Fallopian tube (tissue), 1 donor: ENCODE measurements around the genes LDLRAD3, RAG1 and API5.

GRCh38 chr11:35682872-35683292 is 20.3 kb downstream of the TRIM44 start:
- PRO-cap = no peak

DNA sequence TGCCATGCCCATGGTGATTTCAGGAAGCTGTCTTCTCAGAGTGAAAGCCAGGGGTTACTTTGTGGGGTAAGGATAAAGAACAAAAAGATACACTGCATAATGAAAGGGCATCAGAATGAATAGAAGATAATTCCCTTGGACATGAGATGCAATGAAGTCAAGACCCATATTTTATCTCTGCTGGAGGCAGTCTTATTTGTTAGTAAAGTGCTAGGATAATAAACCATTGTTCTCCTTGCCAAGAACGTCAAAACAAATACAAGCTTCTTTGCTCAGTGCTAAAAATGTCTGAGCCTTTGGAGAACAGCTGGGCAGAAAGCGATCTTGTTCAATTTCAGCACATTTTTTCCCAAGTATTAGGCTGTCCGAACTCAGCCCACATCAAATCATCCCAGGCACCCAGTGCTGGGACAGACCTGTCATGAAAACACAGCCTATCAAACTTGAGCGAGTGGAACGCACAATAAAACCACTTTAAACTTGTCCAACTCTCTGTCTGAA is 38.0 kb upstream of the LDLRAD3 start:
- PRO-cap = no peak

DNA sequence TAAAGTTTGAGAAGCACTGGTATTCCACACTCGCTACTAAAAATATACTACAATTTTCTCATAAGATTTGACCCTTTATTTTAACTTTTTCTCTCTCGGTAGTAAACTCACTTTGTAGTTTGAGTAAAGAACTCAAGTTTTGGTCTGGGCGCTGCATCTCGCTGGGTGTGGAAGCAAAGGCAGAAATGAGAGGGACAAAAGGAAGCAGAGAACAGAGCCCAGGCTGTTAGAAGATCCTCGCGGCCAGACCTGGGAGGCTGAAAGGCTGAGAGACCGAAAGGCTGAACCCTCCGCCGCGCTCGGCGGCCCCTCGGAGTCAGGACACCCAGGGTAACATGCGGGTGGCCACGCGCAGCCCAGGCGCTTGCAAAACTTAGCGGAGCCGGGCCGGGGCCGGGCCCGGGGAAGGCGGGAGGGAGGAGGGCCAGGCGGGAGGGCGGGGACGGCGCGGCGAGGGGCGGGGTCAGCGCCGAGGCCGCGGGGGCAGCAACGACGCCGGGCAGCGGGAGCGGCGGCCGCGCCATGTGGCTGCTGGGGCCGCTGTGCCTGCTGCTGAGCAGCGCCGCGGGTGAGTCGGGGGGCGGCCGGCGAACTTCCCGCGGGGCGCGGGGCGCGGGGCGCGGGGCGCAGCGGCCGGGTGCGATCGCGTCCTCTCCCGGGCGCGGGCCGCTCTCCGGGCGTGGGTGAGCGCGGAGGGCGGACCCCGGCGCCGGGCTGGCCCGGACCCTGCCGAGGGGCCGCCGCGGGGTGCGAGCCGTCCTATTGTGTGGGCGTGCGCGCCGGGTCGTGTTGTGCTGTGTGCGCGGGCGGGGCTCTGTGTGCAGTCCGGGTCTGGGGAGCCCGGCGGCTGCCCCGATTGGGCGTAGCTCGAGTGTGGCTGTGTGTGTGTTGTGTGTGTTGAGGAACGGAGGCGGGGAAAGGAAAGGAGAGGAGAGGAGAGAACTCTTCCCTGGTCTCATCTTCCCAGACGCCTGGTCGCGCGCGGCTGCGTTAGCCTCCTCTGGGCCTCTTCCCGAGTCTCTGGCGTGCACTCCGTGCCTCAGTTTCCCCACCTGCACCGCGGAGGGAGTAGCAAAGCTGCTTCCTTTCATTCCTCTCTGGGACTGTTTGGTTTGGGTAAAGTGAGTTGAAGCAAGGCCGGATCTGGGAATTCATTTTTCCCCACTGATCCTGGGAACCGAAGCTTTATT is at the start of gene LDLRAD3:
LDLRAD3 (plus strand) TSS at position 486 of the 1,190 bp plus-strand sequence.
- PRO-cap = bidirectional peak, plus-strand start at position 489 of the sequence, minus-strand start at position 375 of the sequence; bidirectional peak, plus-strand start at position 958 of the sequence, minus-strand start at position 763 of the sequence

DNA sequence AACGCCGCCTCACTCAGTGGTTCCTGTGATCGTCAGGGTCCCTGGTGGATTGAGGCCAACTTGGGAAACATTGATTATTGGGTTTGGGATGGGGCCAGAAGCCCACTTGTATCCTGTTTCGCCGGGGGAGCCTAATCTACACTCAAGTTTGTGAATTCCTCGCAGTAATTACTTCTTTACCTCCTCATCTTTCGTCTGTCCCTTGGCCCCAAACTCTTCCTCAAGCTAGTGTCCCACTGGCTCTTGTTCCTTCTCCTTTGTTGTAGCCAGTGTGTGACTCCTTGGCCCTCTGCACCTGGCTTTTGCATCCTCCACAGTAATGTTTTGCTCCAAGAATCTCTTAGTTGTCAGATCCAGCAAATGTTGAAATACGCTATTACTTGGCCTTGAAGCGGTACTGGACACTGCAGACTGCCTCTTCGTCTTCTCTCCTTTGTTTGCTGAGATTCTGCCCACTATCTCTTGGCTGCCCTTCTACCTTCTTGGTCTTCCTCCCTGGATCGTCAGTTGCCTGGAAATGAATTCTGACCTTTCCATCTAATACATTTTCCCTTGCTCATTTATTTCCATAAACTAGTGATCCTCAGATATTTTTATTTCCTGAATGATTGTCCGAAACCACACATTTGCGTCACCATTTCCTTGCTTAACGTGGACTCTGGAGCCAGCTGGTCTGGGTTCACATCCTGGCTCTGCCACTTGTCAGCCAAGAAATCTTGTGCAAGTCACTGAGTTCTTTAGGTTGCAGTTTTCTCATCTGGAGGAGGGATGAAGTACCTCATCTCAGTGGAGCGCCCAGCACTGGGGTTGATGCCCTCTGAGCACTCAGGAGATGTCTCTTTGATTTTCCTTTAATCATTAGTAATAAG is 113.6 kb downstream of the LDLRAD3 start:
- PRO-cap = no peak

DNA sequence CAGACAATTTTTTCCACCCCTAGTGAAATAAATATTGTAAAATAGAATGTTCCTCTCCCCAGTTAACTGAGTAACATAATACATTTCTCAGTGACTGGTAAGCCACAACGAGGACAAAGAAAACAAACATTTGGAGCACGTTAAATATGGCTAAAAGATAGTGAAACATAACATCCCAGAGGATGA is 147.7 kb downstream of the LDLRAD3 start:
- PRO-cap = no peak

GRCh38 chr11:36117947-36118528 is 171.2 kb downstream of the COMMD9 start:
- PRO-cap = no peak

- PRO-cap = bidirectional peak, plus-strand start at chr11:36364758, minus-strand start at chr11:36364765
These were observed 68.5 kb downstream of the PRR5L start for GRCh38 chr11:36364478-36365069.

DNA sequence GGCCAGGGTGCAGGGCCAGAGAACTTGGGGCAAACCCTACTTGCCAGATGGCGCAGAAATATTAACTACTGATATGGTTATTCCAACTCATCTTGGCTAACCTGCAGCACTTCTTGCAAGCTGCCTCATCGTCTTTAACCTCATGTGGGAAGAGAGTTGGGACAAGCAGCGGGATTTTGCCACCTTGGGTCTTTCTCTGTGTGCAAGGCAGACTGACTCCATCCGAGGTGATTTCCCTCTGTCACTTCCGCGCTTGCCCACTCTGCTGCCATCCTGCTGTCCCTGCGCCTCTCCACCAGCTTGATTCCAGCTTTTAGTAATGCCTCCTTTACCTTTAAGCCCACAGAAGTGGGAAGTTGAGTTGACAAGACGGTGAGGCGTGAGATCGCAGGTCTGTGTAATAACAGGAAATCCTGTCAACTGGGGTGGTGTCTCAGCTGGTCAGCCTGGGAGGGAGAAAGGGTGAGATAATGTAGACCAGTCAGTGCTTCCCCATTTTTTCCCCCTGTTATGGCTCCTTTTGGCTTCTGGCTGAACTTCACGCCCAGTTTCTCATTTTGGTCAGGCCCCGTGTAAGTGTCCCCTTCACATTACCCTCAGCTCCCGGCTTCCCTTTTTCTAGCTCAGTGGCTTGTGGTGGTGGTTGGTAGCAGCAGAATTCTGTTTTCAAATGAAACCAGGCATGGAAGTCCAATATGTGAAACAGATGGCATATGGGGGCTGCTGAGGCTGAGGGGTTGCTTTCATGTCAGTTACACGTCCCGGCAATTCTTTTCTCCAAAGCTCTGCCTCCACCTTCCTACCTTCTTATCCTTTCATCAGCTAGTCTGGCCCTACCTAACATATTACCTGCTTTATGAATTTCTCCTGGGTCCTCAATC is 98.9 kb downstream of the TRAF6 start:
- PRO-cap = no peak

- PRO-cap = bidirectional peak, plus-strand start at chr11:36455867, minus-strand start at chr11:36455740; unidirectional peak, plus-strand start at chr11:36455867; bidirectional peak, plus-strand start at chr11:36456005, minus-strand start at chr11:36455944
These were observed 54.2 kb downstream of the TRAF6 start for GRCh38 chr11:36455627-36456581.

DNA sequence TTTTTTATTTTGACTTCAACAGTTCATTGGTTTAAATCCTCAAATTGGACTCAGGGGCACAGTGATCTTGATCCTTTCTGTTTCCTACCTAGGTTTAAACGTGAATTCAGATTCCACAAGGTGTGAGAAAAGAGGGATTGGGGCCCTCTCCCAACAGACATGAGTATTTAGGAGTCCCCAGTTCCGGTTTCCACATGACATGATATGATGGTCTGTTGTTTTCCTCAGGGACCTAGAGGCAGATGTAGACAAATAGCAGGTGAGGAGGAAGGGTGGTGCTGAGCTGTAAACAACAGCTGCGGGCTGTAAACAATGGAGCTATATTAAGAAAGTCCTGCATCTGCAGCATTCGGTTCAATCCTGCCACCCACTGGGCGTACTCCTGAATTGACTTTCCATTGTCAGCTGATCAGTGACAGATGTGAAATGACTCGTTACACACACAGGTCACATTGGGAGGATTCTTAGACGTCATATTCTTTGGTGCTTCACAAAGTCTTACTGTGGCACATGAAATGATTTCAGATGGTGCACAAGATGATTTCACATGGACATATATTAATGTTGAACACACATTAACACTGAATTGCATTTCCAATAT is 26.9 kb upstream of the RAG1 start:
- PRO-cap = no peak

GRCh38 chr11:36557302-36557791 is 10.5 kb upstream of the RAG1 start:
- PRO-cap = no peak

- PRO-cap = no peak
These were observed at the start of gene RAG1 for GRCh38 chr11:36567742-36568212. Gene RAG1 (plus strand): TSS chr11:36568007.

GRCh38 chr11:39753939-39754144 is 1705.6 kb downstream of the LRRC4C start:
- PRO-cap = unidirectional peak, minus-strand start at chr11:39754041

DNA sequence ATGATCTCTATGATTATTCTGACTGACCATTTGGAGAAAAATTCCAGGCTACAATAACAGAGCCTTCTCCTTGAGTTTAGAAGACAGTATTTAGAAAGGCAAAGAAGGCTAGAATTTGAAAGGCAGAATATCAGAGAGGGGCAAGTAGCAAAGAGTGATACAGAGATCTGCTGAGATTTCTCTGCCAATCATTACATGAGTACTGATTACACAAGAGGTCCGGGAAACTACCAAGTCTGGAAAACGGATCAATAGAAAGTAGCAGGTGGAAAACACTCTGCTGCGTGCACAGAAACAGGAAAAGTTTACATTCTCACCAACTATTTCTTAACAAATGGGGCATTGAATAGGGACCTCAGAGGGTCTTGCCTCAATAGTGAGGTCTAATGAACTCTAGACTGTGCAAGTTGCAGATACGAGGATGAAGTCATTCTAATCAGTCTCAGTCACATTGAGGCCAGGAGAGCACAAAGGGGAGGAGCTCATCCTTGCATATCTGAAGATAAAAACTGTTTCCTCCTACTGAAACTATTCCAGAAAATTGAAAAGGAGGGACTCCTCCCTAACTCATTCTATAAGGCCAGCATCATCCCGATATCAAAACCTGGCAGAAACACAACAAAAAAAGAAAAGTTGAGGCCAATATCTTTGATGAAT is 1099.2 kb downstream of the LRRC4C start:
- PRO-cap = no peak

- PRO-cap = no peak
These were observed 619 bp upstream of the LRRC4C start for GRCh38 chr11:41459887-41460655.

DNA sequence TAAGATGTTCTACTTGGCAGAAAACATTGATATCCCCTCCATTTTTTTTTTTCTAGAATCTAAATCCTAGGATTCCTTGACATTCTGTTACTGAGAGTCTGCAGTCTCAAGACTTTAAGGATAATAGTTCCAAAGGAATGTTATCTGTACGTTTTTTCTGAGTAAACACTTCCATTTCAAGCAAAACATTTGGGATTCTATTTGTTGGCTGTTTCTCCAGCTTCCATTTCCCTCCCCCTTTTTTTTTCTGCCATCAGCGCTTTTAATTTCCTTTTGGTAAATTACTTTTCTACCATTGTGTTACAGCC is 402.1 kb upstream of the LRRC4C start:
- PRO-cap = unidirectional peak, minus-strand start at position 247 of the sequence

- PRO-cap = unidirectional peak, plus-strand start at chr11:43311996
These were observed at the start of gene API5 for GRCh38 chr11:43311489-43312278. Gene API5 (plus strand): TSS chr11:43311996.

DNA sequence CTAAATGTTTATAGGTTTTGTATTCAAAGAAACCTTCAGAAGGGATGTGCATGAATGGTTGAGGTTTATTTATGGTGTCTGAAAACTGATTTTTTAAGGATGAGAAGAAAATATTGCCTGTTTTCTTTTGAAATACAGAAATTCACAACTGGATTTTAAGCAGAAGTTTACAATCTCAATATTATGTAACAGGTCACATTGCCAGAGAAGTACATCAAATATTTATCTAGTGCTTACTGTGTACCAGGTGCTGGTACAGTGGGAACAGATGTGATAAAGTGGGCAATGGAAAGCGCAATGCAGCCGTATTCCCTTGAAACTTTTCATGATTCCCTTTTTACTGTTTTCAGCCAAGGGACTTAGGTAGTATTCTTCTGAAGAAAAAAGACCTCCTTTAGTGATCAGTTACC is 49.5 kb downstream of the TTC17 start:
- PRO-cap = no peak

DNA sequence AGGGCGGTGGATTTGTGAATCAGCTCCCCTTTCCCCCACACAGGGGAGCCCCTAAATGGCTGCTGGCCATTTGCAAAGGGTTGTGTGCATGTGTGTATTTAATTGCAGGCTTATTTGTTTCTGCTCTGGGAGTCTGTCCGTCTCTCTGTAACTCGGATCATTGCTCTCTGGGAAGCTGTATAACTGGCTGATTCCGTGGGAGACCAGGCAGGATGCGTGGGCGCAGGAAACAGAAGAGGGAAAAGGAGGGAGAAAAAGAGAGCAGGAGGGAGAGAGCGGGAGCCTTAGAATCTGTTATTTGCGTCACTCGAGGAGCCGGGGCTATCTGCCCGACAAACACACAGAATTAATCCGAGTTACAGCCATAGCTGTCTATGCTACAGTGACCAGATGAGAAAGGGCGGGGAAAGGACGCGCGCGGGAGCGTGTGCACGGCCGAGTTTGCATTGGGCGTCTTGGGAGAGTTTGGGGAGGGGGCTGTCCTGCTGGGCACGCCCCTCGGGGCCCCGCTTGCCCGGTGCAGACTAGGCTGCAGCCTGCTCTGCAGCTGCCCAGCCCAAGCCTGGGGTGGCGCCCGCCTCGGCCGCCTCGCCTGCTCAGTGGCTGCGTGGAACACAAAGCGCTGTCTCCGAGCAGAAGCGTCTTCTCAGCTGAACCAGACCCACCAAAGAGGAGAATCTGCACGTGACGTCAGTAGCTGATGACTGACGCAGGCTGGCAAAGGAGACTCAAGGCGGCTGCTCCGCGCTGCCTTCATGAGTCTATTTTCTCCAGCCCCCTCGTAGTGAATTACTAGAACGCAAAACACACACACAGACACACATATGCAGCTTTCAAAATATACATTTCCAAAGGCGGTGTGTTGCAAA is 105.3 kb upstream of the HSD17B12 start:
- PRO-cap = no peak

GRCh38 chr11:43576622-43577025 is 103.9 kb upstream of the HSD17B12 start:
- PRO-cap = no peak